ENCODE data around the genes AGAP5 and CAMK2G.

DNA sequence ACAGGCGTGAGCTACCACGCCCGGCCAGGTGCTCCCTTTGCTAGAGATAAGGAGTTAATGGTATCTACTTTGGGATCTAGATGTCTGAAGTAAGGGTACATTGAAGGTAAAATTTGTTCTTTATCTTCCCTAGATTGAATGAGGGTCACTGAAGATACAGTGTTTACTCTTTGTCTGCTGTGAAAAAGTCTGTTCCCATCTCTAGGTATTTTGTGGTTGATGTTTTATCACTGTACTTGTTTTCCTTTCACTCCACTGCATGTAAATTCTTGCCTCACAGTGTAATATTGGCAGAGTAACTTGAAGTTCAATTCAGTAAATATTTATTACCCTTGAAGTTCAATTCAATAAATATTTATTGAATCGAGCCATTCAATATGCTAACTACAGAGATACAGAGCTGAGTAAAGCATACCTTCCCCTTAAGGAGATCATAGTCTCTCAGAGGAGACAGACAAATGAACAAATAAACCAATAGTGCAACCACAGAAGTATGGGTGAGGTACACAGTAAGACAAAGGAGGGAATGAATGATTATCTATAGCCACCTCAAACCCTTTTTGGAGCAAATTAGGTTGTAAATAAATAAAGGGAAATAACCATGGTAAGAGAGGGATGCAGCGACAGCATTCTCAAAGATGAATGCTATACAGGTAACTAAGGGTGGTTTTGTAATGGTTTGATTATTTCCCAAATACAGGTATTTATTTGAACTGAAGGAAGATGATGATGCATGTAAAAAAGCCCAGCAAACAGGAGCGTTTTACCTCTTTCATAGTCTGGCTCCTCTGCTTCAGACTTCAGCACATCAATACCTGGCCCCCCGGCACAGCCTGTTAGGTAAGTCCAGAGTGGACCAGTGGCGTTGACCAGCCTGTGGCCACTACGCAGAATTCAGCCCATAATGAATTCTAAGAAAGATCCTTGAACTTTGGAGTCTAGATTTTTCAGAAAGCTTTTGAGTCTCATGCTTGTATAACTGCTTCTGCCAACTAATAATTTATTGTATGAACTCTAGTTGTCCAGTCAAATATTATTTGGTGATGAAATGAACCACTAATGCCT is 9.4 kb downstream of the NUDT13 start:
- RRBS = no CpG with 5 or more reads among the region's 9 CpGs

DNA sequence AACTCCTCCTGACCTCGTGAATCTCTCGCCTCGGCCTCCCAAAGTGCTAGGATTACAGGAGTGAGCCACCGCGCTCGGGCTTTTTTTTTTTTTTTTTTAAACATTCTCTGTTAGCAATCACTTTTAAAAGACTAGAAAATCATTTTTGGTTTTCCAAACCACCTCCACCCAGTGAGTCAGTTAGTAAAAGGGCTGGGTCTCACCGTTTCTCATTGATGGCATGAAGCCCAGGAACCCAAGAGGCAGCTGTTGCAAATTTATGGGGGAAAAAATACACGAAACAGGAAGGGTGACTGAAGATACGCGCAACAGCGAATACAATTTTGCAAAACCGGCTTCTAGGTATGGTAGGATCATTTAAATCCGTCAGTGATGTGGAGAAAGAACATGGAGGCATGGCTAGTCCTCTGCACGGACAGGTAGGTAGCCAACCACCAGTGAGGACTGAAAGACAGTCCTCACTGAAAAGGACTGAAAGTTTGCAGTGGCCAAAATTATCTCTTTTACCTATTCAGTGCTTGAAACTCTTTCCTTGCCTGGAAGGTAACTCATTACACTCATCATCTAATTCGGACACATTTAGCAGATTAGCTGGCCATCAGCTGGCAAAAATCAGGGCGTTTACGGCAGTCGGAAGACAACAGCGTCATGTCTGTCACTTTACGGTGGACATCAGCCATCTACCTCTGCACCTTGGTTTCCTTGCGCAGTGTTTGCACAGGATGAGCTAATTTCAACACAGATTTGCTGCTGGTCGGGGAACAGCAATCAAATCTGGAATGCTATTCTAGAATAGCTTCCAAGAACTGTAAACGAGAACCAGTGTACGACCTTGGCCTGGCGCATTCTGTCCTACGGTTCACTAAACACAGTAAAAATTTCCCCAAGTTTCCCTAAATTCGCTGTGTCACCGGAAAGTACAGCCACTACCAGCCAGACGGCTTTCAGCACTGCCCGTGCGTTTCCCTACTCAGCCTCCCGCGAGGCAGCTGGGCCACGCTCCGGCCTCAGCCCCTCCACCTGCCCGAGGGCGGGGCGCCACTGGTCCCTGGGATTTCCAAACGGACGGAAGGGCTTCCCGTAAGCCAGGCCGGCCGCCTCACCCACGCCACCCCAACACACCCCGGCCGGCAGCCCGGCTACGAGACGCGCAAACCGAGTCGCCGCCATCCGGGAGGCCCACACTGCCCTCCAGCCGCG is 742 bp downstream of the ANXA7 start:
- RRBS = 1% methylated on average over 16 of the region's 56 CpGs

DNA sequence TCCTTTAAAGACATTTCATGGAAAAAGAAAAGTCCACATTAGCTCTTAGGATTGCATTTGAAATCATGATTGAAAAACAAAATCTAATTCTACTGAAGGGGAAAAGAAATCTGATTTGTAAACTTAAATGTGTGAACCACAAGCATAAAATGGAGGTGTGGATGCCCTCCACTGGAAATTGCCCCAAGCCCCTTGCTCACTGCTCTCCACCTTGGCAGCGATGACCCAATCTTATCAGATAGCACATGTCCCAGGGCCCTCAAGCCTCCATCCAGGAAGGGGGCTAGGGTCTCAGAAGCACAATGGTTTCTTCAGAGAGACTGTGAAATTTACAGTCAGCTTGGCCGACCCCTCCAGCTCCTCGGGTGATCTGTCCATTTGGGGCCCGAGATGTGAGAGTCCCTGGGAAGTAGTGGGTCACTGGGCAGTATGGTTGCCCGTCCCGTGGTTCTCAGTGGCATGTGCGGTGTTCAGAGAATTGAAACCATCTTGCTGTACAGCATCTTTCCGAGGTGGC is 4.5 kb upstream of the MSS51 start:
- RRBS = no CpG with 5 or more reads among the region's 8 CpGs

GRCh38 chr10:73494924-73495878 is 623 bp downstream of the PPP3CB start:
- RRBS = under 1% methylated on average over 30 of the region's 56 CpGs

- RRBS = no CpG with 5 or more reads among the region's 6 CpGs
These were observed 7.9 kb upstream of the SYNPO2L start for GRCh38 chr10:73663747-73664204.

DNA sequence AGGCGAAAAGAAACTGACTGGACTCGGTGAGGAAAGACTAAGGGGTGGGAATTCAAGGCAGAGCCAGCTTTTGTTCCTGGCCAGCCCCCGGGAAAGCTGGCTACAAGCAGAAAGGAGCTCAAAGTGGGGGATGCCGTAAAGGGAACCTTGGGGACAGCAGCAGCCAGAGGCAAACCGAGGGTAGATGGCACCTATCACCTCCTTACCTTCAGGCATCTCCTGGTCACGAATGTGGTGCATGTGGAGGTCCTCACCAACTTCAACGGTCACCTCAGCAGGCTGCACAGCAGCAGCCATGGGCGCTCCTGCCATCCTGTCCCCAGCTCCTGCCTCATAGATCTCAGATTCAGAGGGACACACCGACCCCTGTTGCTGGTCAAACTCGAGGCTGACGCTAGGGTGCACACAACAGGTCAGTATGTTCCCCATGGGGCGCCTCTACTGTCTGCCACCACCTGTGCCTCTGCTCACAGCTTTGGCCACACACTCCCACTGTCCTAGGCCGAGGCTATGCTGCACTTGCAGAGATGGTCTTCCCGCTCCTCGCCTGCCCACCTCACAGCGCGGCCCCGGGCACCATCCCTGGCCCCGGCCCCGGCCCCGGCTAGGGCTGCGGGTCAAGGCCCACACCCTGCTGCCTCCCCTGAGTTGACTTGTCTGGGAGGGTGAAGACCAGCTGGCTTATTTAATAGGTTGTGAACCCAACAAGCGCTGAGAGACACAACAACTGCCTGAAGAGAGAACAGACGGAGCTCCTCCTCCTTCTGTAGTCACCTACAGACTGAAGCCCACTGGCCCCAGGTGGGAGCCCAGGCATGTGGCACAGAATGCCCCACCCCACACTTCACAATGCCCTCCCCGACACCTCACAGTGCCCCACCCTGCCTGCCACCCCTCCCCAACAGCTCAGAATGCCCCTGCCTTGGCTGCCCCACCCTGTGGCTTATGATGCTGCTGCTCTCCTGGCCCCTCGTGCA is at the start of gene AGAP5:
AGAP5 (minus strand) TSS at position 783 of the 977 bp plus-strand sequence.
- RRBS = no CpG with 5 or more reads among the region's 26 CpGs

DNA sequence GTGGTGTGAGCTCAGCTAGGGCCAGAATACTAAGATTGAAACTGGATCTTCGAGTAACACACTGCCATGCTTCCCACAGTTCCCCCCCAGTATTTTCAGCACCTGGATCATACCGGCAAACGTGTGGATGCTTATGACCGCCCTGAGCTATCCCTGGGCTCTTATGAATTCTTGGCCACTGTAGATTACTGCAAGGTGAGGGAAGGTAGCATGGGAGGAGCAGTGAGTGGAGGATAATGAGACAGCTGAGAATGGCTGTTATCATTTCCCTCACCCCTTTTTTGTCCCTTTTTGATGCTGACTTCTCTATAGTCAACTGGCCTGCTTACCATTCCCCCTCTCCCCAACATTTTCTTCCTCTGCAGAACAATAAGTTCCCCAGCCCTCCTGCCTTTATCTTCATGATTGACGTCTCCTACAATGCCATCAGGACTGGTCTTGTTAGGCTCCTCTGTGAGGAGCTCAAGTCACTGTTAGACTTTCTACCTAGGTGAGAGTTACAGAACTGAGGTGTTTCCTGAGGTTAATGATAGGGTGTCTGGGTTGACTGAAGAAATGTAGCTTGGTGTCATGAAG is 6.3 kb upstream of the FUT11 start:
- RRBS = no CpG with 5 or more reads among the region's 5 CpGs

DNA sequence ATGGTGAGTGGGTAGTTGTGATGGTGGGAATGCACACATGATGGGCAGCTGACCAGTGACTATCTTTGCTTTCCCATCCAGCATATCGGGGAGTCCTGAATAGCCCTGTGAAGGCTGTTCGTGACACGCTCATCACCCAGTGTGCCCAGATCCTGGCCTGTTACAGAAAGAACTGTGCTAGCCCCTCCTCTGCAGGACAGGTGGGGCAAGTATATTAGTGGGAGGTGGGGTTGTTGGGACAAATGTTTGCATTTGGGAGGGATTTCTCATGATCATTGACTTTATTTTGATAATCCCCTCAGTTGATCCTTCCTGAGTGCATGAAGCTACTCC is 2.6 kb upstream of the FUT11 start:
- RRBS = no CpG with 5 or more reads among the region's 3 CpGs

GRCh38 chr10:73773290-73774035 is 1.4 kb downstream of the FUT11 start:
- RRBS = no CpG with 5 or more reads among the region's 21 CpGs

DNA sequence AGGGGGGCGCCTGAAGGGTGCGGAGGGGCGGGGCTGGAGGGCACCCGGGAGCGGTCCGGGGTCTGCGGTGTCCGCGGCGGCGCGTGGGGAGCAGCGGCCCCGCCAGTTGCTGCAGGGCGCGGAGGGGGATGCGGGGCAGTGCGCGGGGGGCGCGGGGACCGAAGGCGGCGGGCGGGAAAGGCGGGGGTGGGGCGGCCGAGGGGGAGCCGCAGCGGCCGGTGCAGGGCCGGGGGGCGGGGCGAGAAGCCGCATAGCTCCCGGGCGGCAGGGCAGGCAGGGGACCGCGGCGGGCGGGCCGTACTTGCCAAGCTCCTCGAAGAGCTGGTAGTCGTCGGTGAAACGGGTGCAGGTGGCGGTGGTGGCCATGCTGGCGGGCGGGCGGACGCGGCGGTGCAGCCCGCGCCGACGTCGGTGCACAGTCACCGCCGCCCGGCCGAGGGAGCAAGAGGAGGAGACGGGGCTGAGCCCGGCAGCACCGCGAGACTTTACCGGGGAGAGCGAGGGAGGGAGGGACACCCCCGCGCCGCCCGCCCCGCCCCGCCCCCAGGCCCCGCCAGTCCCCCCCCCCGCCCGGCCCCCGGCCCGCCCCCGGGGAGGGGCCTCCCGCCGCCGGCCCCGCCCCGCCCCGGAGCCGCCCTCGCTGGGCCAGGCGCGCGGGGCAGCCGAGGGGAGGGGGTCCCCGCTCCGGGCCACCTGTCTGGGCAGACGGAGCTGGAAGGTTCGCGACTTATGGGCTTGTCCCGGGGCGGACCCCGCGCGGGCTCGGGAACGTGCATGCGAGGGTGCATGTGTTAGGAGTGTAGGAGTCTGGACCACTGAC is at the start of gene CAMK2G:
CAMK2G (minus strand) TSS at position 460 of the 820 bp plus-strand sequence.
- RRBS = 5% methylated on average over 24 of the region's 105 CpGs

DNA sequence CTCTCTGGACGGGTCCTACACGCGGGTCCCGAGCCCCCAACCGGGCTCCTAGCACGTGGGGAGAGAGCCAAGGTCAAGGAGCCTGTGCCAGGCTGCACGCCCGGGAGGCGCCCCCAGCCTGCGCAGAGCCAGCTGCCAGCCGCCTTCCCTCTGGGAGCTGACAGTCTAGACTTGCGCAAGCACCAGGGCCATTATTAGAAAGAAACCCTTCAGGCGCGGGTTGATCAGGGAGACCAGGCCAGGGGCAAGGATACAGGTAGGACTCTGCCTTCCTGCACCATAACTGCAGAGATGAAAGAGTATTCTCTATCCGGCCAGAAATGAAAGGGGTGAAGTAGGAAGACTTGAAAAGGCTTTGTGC is 541 bp upstream of the CAMK2G start:
- RRBS = 2% methylated on average over 4 of the region's 15 CpGs

DNA sequence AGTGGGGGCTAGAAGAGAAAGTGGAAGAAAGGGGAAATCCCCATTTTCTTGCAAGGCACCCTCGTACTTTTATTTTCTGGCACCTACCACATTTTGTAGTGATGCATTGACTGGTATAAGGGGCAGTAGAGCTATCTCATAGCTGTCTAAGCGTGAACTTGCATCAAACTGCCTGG is 810 bp upstream of the CAMK2G start:
- RRBS = no CpG with 5 or more reads among the region's 2 CpGs

DNA sequence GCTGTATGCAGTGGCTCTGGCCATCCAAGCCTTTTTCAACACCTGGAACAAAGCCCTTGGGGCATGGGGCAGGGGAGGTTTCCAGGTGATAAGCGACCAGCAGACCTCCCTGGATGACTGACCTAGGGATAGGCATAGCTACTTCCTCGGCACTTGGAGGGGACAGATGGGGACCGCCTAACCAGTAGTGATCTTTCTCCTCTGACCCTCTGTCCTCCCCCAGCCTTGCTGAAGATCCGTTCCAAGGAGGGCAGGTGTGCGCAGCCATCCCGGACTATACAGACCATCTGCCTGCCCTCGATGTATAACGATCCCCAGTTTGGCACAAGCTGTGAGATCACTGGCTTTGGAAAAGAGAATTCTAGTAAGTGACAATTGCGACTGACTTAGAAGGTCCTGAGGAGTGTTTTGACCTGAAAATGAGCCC is 3.6 kb downstream of the PLAU start:
- RRBS = no CpG with 5 or more reads among the region's 9 CpGs

DNA sequence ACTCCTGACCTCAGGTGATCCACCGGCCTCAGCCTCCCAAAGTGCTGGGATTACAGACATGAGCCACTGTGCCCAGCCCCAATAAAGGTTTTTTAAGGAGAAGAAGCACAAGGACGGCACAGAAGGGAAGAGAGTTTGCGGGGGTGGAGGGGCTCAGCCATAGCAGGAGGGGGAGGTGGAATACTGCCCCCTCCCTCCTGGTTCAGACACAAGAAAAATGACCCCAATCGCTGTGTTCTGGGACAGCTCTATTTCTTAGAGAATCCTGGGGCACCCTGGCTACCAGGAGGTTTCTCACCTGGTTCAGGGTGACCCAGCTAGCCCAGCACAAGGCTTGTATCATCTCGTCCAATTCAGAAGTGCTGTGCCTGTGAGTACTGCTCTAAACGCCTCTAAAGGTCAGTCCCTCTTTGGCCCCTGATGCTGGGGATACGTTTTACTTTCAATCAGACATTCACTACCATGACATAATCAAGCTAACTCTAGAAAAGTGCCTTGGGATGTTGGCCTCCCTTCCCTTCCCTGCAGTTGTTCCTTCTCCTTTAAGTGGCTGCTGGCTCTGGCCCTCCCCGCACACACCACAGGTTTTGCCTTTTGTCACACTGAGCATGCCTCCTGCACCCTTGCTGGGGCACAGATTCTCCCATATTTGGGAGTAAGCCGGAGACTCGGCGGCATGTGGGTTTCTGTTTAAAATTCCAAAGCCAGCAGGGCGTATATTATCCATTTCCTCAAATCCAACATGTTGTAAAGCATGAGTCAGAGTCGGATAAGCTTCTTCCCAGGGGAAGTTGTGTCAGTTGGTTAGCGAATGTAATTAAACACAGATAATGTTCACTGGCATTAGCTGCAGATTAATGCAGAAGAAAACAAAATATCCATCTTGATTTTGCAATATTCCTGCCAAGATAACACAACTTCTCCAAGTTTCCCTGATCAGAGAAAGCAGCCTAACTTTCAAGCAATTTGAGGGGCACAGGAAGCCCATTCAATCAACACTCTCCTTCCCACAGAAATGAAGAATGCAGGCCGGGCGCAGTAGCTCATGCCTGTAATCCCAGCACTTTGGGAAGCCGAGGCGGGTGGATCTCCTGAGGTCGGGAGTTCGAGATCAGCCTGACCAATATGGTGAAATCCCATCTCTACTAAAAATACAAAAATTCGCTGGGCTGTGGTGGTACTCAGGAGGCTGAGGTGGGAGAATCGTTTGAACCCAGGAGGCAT is 31.9 kb upstream of the VCL start:
- RRBS = no CpG with 5 or more reads among the region's 22 CpGs

DNA sequence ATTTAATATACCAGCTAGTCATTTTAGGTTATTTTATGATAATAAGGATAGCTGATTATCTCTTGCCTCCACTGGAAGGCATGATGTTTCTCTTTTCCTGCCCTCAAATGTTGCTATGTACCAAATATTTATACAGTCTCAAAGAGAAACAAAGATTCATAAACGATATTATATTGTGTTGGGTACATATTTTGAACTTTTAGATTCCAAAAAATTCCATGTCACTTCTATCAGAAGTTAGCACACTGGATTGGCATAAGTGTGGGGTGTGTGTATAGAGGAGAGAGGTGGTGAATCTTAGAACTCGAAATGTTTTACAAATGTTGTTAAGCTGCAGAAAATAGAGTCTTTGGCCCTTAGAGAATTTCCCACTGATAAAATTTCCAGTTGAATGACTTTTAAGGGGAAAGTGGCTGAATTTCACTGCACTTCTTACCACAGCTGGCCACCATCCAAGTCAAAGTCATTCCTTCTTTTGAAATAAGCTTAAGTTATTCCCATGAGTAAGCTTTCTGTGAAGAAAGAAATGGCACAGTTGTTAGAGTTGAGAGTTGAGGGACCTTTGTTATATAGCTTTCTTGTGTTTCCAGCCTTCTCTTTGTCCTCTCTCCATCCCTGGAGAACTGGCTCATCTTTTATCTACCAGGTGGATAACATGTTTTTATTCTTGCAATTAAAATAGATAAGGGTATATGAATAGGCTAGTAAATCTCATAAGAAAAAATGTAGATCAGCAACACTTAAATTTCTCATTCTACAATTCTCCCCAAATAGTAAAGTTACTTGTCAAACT is 13.8 kb downstream of the VCL start:
- RRBS = no CpG with 5 or more reads among the region's 2 CpGs

DNA sequence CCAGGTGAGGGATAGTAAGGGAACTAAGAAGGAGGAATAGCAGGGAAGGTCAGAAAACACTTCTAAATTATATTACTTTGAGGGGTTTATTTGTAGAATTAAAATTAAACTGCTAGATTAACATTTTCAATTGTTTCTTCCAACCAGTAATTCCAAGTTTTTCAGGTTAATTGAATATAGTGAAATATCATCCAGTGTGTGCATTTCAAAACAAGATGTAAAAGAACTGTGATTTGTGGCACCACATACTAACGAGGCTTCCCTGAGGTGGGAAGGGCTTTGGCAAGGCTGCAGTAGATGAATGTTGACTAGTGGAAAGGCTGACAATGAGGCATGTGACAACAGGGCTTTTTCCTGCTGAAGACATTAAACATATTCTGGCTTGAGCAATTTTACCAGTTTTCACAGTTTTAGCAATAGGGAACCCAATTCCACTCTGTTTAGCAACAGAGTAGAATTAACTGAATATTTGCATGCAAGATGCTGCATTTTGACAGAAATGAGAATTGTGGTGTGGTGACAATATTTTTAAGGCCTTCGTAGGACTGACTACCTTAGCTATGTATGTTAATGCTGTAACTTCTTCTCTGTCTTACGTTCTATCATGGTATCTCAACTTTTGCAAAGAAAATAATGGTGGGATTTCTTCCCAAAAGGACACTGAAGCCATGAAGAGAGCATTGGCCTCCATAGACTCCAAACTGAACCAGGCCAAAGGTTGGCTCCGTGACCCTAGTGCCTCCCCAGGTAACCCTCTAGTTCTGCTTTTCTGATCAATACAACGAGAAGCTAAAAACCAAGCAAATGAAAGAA is 68.6 kb downstream of the AP3M1 start:
- RRBS = no CpG with 5 or more reads among the region's 5 CpGs

DNA sequence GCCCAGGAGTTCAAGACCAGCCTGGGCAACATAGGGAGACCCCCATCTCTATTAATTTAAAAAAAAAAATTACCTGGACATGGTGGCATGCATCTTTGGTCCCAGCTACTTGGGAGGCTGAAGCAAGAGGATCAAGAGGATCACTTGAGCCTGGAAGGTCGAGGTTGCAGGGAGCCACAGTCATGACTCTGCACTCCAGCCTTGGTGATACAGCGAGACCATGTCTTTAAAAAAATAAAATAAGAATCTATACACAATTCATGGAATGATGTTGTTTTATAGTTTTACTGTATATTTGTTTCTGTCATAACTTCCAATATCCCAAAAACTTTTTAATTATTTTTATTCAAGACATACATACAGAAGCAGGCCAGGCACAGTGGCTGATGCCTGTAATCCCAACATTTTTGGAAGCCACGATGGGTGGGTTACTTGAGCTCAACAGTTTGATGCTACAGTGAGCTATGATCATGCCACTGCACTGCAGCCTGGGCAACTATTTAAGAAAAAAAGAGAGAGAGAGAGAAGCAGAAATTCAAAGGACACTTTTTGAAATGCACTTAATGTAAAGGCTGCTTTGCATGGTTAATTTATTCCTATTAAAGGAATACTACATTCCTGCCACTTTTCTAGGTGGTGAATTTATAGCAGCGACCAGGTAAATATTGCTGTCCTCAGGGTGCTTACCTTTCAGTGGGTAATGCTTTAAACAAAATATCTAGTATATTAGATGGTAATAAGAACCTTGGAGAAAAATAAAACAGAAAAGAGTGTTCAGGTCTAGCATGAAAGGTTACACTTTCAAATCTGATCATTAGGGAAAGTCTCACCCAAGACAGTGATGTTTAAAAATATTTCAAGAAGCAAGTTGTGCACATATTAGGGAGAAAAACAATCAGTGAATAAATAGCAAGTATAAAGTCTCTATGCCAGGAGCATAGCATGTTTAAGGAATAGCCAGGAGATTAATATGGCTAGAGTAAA is 313.6 kb downstream of the ADK start:
- RRBS = no CpG with 5 or more reads among the region's 4 CpGs

DNA sequence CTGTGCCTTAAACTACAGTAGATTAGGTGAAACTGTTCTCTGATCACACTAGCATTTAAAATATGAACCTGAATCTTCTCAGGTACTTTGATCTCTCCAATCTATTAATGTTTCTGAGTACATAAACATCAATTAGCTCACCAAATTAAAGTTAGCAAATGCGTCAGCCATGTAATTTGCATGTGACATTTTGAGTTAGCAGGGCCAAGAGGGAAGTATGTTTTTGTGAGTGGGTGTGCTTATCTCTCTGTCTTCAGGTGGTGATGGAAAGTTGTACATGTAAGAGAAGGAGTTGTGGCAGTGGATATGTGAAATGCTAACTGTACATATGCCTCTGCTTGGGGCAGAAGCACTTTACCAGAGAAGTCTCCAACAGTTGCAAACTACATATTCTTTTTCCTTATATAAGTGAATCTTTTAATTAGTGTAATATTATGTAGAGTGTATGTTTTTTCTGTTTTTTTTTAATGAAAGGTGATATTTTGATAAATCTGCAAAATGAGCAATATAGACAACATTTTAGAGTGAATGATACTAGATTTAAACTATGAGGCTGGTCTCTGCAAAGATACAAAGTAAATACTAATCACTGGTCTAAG is 27.7 kb downstream of the KAT6B start:
- RRBS = no CpG with 5 or more reads among the region's 1 CpG

DNA sequence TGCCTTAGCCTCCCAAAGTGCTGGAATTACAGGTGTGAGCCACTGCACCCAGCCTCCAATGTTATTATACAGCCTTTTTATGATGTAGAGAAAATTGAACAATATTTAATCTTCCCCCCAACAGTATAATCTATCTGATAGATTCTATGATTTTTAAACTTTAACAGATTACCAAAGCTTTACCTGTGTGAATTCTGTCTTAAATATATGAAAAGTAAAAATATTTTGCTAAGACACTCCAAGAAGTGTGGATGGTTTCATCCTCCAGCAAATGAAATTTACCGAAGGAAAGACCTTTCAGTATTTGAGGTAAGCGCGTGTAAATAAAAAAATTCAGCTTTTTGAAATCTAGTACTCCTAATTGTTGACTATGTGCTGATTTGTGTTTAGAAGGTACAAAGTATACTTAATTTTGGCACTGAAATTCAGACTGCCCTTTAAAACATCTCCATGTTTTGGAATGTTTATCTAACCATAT is 91.8 kb downstream of the DUSP29 start:
- RRBS = no CpG with 5 or more reads among the region's 3 CpGs

DNA sequence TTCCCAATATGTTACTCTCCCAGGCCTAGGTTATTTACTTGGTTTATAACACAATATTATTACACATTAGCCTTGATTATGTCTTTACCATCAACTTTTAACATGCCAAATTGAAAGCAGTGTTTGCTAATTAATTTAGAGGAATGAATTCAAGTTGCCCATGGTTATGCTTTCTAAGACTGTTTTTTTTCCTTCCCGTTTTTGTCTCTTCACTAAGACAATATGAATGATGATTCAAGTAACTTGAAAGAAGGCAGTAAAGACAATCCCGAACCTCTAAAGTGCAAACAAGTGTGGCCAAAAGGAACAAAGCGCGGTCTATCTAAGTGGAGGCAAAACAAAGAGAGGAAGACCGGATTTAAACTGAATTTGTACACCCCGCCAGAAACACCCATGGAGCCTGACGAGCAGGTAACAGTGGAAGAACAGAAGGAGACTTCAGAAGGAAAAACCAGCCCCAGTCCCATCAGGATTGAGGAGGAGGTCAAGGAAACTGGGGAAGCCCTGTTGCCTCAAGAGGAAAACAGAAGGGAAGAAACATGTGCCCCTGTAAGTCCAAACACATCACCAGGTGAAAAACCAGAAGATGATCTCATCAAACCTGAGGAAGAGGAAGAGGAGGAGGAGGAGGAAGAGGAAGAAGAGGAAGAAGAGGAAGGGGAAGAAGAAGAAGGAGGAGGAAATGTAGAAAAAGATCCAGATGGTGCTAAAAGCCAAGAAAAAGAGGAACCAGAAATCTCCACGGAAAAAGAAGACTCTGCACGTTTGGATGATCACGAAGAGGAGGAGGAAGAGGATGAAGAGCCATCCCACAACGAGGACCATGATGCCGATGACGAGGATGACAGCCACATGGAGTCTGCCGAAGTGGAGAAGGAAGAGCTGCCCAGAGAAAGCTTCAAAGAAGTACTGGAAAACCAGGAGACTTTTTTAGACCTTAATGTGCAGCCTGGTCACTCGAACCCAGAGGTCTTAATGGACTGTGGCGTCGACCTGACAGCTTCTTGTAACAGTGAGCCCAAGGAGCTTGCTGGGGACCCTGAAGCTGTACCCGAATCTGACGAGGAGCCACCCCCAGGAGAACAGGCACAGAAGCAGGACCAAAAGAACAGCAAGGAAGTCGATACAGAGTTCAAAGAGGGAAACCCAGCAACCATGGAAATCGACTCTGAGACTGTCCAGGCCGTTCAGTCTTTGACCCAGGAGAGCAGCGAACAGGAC is 44.8 kb downstream of the DUSP29 start:
- RRBS = no CpG with 5 or more reads among the region's 23 CpGs